SP-49 (cell line): Measurements from ENCODE around the genes CPS1 and IKZF2.

- PRO-cap: no peak
These were observed 108.6 kb upstream of the UNC80 start for GRCh38 chr2:209662918-209663528.

GRCh38 chr2:210050319-210050750 lies 47.9 kb downstream of the RPE start:
- PRO-cap: no peak

GRCh38 chr2:210095170-210095659 lies 76.0 kb downstream of the KANSL1L start:
- PRO-cap: no peak

DNA sequence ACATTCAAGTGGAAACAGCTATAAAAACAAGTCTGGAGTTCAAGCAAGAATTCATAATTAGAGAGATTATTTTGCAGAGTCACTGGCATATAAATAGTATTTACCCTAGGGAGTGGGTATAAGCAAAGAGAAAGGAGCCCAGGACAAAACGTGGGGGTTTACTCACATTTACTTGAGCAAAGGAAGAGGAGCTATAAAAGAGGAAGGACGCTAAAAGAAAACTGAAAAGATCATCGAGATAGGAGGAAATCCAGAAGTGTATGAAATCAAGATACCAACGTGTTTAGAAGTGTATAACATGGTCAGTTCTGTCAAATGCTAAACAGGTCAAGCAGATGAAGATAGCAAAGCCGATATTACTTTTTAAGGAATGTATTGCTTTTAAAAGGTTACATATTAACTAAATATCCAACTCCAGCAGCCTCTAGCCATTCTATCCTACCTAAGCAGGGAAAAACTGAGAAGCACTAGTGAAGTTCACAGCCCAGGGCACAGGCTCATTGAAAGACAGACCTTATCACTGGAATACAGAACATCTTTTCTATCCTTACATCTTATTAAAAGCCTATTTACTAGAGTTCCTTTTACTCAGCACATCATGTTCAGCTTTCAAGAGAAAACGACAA lies 8.6 kb downstream of the KANSL1L start:
- PRO-cap: no peak

- PRO-cap: bidirectional peak, plus-strand start at chr2:210171516, minus-strand start at chr2:210171409
These were observed 305 bp upstream of the KANSL1L start for GRCh38 chr2:210171478-210171950.

GRCh38 chr2:210324401-210325009 lies 9.5 kb upstream of the MYL1 start:
- PRO-cap: no peak

GRCh38 chr2:210548589-210549476 lies 7.6 kb upstream of the CPS1 start:
- PRO-cap: no peak

DNA sequence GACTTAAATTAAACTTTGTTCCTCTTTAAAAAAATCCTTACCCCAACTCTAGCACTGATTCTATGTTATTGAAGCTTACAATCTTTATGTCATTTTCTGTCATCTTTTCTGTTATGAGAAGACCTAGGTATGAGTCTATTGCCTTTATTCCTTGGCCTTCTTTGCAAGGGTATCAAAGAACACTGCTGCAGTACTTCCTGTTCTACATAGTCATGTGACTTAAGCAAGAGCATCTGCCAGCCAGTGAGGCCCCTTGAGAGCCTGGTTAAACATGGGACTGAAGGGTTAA lies 928 bp upstream of the CPS1 start:
- PRO-cap: no peak

GRCh38 chr2:210556294-210557031 lies at the start of gene CPS1:
Gene CPS1, plus strand, starts transcription at chr2:210556599.
- PRO-cap: no peak

DNA sequence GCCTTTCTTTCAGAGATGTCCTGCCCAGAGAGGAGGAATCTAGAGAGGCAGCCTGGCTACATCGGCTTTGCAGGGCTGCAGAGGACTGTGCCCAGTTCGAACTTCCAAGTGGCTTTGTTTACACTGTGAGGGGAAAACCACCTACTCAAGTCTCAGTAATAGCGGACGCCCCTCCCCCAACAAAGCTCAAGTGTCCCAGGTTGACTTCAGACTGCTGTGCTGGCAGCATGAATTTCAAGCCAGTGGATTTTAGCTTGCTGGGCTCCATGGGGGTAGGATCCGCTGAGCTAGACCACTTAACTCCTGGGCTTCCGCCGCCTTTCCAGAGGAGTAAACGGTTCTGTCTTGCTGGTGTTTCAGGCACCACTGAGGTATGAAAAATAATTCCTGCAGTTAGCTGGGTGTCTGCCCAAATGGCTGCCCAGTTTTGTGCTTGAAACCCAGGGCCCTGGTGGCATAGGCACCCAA lies 300.8 kb downstream of the ERBB4 start:
- PRO-cap: no peak

GRCh38 chr2:213151459-213152402 lies at the start of gene IKZF2:
Gene IKZF2, minus strand, starts transcription at chr2:213151612.
- PRO-cap: unidirectional peak, minus-strand start at chr2:213151552

- PRO-cap: no peak
These were observed 45.3 kb upstream of the SPAG16 start for GRCh38 chr2:213238653-213239659.

- PRO-cap: no peak
These were observed 32.8 kb downstream of the ABCA12 start for GRCh38 chr2:215105556-215106023.

DNA sequence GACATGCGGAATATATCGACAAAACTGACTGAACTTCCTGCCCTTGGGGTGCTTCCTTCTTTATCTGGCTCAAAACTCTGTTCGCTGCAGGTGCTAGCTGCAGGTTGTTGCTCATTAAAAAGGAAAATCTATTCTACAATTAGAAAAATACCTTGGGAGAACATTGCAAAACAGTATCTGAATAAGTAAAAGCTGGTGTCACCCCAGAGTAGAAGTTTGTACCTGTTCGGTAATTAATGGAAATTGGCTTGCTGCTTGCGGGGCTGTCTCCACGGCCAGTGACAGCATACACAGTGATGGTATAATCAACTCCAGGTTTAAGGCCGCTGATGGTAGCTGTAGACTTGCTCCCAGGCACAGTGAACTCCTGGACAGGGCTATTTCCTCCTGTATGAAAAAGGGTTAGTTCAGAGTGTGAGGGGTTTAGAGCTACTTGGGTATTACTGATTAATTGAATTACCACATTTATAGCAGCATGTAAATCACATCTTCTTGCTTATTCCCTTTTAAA lies 52.0 kb downstream of the FN1 start:
- PRO-cap: no peak

DNA sequence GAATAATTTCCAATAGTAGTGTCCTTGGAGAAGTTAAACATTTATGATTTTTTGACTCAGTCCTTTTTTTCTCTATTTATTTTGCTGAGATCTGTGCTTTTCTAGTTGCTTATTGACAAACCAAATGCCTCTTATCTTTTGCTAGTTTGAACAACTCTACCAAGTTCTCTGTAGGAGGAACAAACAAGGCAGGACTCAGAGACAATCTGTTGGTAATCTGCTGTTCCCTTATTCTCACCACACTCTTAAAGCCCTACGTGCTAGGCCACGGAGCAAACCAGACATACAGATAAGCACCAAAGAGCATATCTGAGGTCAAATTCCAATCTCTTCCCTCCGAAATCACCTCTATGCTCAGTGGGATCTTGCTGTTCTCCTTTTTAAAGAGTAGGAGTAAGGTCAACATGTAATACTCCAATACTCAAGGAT lies 18.5 kb downstream of the FN1 start:
- PRO-cap: no peak

GRCh38 chr2:215749059-215749435 lies 264.3 kb downstream of the MREG start:
- PRO-cap: no peak

DNA sequence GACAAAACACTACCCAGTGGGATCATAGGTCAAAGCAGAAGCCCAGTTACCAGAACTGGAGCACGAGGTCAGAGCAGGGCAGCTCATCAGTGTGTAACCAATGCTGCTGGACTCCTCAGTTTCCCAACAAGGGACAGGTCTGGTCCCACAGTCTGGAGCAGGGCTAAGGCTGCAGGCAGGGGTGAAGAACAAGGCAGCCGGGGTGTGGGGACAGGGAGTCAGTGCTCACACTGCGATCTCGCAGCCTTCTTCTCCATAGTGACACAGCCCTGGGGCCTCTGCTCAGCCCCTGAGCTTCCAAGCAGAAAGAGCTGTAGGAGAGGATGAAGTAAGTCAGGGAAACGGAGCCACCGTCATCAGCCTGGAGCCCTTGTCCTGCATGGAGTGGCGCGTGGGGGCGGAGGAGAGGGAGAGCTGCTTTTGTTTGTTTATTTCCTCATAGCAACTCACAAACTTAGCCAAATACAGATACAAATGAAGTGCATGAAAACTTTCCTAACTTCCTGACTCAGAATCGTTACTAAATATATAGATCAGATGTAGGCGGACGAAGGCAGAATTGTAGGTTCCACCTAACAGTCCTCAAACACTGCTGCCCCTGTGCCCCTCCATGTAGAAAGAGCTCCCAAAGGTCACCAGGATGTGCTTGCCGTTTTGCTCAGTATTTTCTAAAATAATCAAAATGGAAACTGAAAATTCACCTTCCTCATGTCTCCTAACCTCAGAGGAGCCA lies 263.7 kb downstream of the MREG start:
- PRO-cap: no peak

DNA sequence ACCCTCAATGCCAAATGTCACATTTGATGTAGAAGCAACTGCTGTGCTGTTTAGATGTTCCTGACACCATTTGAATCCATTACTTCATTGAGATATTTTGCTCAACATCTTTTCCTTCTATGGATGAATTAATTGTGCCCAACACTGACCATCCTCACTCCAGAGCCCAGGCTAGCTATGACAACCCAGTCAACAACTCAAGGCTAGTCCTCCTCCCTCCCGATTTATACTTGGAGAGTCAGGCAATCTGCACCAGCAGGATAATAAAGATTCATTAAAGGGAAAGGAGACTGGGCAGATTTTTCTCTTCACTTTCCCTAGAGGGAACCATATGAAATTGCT lies 240.2 kb downstream of the MREG start:
- PRO-cap: no peak

GRCh38 chr2:216015897-216016394 lies 2.6 kb upstream of the MREG start:
- PRO-cap: no peak

GRCh38 chr2:216108295-216108770 lies 815 bp upstream of the XRCC5 start:
- PRO-cap: no peak